ENCODE data around the genes ZNHIT2 and POLA2.

- PRO-cap, 2 experiments, result no peak in any of the 2 experiments
Measured at GRCh38 chr11:64842680-64843952, 1.3 kb downstream of the CDC42BPG start.

DNA sequence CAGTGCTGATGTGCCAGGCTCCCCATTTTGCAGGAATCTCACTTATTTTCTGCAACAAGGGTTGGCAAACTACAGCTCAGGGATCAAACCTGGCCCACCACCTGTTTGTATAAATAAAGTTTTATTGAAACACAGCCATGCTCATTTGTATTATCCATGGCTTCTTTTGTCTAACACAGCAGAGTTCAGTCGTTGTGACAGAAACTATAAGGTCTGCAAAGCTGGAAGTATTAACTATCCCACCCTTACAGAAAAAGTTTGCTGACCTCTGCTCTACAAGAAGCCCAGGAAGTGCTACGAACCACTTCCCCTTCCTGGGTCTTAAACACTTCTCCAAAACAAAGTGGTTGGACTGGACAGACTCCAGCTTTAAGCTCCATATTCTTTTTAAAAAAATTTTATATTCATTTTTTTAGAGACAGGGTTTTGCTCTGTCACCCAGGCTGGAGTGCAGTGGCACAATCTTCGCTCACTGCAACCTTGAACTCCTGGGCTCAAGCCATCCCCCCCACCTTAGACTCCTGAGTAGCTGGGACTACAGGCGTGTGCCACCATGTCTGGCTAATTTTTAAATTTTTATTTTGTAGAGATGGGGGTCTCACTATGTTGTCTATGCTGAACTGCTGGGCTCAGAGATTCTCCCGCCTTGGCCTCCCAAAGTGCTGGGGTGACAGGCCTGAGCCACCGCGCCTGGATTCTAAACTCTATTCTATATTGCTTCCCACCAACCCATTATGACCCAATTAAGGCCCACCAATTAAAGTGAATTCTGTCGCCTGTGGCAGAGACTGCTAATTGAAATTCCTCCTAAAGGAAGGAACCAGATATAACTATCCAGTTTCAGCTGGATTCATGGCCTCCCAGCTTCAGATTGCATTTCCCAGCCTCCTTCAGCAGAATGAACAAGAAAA, 16.7 kb downstream of the EHD1 start:
- PRO-cap, 2 experiments, result no peak in any of the 2 experiments

- PRO-cap, 2 experiments, result peak in 2 of 2 experiments; most common minus-strand start chr11:64872872 (in 2)
Measured at GRCh38 chr11:64872741-64873641, 5.4 kb downstream of the EHD1 start.

- PRO-cap, 2 experiments, result peak in 2 of 2 experiments; most common plus-strand start chr11:64878868 (in 1)
Measured at GRCh38 chr11:64878741-64879583, 541 bp upstream of the EHD1 start.

DNA sequence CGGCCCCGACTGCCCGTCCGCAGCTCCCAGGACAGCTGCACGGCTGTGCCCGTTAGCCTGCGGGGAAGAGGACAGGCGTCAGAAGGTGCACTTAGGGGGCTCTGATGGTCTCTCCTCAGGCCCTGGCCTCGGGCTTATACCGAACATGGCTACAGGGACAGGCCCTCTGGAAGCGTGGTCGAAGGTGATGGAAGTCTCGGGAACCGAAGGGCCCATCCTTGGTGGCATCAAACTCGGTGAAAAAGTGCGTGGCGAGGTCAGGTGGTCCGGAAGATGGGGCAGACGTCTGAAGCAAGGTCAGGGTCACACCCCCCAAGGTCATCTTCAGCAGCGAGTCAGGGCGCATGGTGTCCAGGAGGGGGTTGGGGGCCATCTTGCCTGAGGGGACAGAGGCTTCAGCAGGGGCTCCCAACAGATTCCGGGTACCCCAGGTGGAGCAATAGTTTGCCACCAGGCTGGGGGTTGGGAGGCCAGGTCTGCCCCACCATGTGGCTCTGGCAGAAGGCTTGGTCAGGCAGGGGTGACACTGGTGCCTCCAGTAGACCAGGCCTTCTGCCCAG, 6.0 kb downstream of the ATG2A start:
- PRO-cap, 2 experiments, result no peak in any of the 2 experiments

- PRO-cap, 2 experiments, result no peak in any of the 2 experiments
Measured at GRCh38 chr11:64998215-64998553, 1.4 kb upstream of the BATF2 start.

- PRO-cap, 2 experiments, result no peak in any of the 2 experiments
Measured at GRCh38 chr11:65077899-65078624, 5.8 kb downstream of the CDCA5 start.

DNA sequence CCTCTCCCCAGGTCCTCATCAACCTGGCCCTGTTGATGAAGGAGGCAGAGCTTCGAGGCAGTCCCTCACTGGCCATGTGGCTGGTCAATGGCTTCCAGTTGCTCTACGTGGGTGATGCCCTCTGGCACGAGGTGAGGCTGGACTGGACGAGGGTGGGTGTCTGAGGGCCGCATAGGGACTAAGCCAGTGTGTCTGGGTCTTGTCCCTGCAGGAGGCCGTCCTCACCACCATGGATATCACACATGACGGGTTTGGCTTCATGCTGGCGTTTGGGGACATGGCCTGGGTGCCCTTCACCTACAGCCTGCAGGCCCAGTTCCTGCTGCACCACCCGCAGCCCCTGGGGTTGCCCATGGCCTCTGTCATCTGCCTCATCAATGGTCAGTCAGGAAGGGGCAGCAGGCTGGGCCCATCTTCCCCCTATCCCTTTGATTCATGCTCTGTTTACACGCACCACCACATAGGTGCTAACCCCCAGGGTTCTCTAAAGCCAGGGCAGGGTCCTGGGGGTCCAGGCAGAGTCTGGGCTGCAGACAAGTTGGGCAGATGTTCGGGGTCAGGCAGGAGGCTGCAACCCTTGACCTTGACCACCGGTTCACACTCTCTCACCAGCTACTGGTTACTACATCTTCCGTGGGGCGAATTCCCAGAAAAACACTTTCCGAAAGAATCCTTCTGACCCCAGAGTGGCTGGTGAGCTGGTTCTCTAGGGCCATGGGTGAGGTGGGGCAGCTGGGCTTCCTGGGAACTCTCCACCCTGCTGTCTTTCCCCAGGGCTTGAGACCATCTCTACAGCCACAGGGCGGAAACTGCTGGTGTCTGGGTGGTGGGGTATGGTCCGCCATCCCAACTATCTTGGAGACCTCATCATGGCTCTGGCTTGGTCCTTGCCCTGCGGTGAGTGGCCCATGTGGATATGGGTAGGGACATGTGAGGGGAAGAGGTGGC, 2.5 kb downstream of the ZNHIT2 start:
- PRO-cap, 2 experiments, result no peak in any of the 2 experiments

DNA sequence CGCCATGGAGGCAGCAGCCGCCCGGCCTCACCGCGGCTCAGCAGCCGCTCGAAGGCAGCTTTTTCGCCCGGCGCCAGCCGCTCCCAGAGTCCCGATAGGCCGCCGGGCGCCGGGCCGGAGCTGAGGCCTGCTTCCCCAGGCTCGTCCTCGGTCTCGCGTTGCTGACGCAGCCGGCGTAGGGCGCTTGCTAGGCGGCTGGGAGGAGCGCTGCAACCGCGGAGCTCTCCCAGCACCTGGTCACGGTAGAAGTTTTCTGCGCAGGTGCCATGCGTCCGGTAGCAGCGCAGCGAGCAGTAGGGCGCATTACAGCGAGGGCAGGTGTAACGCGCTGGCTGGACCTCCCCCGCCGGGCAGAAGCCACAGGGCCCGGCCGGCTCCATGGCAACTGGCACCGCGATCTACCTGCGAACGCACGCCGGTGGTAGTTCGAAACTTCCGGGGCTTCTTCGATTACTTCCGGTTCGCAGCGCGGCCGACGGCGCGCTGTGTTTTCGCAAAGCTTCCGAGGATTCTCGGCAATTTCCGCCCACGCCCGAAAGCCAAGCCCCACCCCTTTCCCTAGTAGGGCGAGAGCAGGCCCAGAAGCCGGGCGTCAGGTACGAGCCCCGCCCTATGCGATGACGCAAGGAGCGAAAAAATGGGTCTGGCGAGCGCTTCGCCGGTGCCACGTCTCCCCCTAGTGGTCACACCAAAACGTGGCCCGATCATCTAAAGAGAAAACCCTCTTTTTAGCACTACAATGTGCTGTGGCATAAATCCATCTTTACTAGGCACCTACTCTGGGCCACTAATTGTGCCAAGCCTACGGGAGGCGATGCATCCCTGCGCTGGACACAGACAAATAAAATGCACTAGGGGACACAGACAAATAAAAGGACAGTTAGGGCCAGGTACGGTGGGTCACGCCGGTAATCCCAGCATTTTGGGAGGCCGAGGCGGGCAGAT, at the start of gene ZNHIT2:
Gene ZNHIT2, minus strand, starts transcription at position 428 of the 945 bp plus-strand sequence.
- PRO-cap, 2 experiments, result peak in 2 of 2 experiments; most common minus-strand start position 239 of the sequence (in 2)

- PRO-cap, 2 experiments, result no peak in any of the 2 experiments
Measured at GRCh38 chr11:65118219-65118774, 796 bp upstream of the ZNHIT2 start.

DNA sequence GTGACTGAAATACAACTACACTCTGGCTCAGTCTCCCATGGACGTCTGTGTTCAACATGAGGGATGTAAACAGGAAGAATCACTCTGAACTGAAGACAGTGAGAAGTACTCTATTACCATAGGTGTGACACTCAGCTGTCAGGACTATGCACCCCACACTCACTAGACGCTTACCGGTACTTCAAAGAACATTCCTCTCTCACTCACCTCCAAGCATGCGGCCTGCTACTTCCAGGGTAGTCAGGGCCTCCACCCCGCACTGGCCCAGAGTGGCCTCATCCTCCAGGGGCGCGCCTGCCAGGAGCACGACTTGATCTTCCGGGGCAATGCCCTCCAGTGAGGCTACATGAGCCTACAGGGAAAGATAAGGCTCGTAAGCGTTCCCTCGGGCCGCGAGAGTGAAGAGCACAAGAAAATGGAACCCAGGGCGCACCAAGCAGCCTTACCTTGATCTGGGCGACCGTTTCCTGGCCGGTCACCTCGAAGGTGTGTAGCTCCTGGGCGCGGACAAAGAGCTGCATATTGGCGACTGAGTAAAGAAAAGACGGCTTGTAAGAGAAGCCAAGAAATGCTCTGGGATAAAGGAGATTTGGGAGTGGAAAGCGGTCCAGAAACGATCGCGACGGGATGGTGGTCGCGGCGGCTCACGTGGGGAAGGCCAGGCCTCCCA, 506 bp downstream of the FAU start:
- PRO-cap, 2 experiments, result no peak in any of the 2 experiments

DNA sequence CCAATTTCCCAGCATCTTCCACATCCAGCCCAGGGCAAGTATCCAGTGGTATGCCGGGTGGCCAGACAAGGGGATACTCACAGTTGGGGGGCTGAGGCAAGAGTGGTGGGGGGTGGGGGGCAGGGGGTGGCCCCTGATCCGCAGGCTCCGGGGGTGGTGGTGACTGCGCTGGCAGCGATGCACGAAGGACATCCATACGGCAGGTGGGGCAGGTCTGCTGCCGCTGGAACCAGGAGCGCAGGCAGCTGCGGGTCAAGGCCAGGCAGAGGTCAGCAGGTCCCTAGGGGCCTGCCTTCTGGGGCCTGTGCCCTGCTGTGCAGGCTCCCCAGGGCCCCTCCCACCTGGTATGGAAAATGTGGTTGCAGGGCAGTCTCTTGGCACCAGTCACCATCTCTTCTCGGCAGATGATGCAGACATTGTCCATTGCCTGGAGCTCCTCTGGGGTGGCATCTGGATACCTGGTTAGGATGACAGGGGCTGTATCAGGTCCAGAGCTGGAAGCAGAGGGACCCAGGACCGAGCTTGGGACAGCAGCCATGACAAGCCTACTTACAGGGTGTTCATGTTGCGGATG, 3.7 kb downstream of the SYVN1 start:
- PRO-cap, 2 experiments, result no peak in any of the 2 experiments

GRCh38 chr11:65261581-65262533, at the start of gene POLA2:
POLA2 (plus strand) TSS chr11:65261962.
- PRO-cap, 2 experiments, result peak in 2 of 2 experiments; most common plus-strand start chr11:65261962 (in 2); most common minus-strand start chr11:65261759 (in 2)

DNA sequence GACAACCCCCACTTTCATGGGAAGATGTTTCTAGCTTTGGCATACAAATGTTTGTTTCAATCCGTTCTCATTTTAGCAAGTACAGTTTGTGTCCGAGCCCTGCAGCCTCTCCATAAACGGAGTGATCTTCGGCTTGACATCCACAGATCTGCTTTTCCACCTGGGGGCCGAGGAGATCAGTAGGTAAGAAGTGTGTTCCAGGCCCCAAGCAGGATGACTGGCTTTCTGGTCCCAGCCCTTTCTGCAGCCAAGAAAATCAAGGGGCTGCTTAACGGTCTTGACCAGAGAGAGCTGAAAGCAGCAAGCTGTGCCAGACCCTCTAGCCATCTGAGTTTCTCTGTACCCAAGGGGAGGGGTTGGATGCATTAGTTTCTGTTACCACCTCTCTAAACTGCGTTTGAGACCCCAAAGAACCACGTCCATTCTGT, 20.2 kb upstream of the CDC42EP2 start:
- PRO-cap, 2 experiments, result no peak in any of the 2 experiments

GRCh38 chr11:65304476-65305088, 10.1 kb upstream of the CDC42EP2 start:
- PRO-cap, 2 experiments, result no peak in any of the 2 experiments

GRCh38 chr11:65321125-65321569, 6.5 kb downstream of the CDC42EP2 start:
- PRO-cap, 2 experiments, result no peak in any of the 2 experiments

DNA sequence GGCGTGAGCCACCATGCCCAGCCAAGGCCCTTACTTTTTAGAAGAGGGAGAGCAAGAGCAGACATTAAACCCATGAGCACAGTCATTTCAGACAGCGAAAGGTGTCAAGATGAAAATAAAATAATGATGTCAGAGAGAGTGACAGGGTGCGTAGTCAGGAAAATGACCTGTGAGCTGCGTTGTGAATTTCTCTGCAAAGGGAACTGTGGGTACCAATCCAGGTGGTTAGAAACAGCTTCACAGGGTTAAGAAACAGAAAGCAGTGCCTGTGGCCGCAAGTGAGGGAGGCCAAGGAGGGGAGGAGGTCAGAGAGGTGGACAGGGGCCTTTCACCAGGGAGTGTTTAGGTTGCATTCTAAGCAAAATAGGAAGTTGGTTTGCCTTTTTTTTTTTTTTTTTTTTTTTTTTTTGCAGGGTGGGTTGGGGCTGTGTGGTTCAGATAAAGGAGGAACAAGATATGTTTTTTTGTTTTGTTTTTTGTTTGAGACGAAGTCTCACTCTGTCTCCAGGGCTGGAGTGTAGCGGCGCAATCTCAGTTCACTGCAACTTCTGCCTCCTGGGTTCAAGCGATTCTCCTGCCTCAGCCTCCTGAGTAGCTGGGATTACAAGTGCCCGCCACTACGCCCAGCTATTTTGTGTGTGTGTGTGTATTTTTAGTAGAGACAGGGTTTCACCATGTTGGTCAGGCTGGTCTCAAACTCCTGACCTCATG, 7.9 kb downstream of the TIGD3 start:
- PRO-cap, 2 experiments, result no peak in any of the 2 experiments

DNA sequence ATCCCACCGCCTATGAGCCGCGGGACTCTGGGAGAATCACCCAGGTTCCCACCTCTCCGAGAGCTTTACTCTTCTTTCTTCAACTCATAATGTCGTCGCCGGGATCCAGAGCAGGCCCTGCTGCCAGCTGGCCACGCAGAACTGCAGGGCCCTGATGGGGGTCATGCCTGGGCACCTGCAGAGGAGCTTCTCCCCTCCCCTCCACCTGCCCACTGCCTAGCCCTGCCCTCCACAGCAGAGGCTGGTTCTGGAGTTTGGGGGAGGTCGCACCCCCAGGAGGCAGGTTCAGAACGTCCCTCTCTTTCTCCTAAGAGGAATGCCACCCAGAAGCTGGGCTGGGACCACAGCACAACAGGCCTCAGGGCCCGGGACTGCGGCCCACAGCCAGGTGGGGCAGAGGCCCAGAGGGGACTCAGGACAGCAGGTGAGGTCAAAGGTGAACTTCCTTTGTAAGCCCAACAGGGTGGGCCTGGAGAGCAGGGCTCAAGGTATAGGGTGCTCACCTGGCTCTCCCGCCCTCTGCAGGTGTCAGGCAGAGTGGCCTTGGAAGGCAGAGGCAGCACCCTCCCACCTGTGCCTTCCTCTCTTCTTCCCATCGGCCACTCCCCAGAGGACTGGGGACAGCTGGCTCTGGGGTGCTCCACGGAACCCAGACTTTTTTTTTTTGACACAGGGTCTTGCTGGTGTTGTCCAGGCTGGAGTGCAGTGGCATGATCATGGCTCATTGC, 1.8 kb downstream of the SLC25A45 start:
- PRO-cap, 2 experiments, result no peak in any of the 2 experiments

- PRO-cap, 2 experiments, result no peak in any of the 2 experiments
Measured at GRCh38 chr11:65390715-65391101, 4.3 kb downstream of the FRMD8 start.

DNA sequence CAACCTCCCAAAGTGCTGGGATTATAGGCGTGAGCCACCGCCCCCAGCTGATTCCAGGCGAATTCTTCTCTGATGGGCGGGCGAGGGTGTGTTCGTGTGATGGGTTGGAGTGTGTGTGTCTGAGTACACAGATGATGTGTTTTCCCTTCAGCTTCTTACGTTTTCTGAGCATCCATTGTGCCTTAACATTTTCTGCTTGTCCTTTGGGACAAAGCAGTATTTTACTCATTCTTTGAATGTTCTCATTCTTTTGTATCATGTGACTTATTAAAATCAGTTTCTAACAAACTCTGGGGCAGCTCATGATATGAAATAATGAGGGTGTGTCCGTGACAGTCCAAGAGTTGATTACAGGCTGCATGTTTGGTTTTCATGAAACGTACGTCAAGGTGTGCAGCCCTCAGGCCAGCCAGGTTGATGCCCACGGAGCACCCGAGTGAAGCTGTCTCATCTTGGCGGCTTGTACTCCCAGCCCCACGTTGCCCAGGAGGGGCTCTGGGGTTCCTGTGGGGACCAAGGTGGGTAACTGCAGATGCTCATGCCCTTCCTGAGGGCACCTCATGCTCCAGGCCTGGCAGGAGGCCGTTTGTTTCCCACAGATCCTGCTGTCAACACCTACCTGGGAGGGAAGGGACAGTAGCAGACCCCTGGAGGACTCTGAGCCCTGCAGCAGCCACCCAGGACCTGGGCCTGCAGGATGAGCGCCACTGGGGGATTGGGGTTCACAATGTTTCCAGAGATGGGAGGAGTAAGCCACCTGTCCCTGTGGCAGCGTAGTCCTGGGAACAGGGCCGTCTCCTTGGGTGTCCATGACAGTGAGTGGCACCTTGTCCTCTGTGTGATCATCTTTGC, 27.0 kb downstream of the FRMD8 start:
- PRO-cap, 2 experiments, result no peak in any of the 2 experiments

Measured in Metastatic Liver Carcinoma in the Adrenal Gland (tissue), 2 donors.